HepG2 (cell line): ENCODE data around the gene SLC27A4.

GRCh38 chr9:127969276-127969866 is 11.4 kb downstream of the EEIG1 start:
- RRBS, 2 experiments, result no CpG with 5 or more reads among the region's 6 CpGs
CAGE:
- cytosol, long polyA minus RNA, result no peak
- cytosol, long polyA plus RNA, result no peak
- long polyA plus RNA, result no peak
- nucleus, long polyA minus RNA, result no peak
- nucleus, long polyA plus RNA, result no peak

DNA sequence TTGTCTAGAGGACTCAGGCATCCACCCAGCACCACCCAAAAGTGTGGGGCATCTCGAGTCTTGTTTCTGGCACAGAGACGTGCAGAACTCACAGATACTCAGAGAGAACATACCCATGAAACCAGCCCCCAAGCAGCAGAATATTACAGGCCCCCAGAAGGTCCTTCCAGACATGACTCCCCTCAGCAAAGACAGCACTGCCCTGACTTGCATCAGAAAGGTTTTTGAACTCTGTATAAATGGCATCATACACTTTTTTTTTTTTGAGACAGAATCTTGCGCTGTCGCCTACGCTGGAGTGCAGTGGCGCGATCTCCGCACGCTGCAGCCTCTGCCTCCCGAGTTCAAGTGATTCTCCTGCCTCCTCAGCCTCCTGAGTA is 10.9 kb downstream of the EEIG1 start:
- RRBS, 2 experiments, result no CpG with 5 or more reads among the region's 10 CpGs
CAGE:
- cytosol, long polyA minus RNA, result no peak
- cytosol, long polyA plus RNA, result no peak
- long polyA plus RNA, result no peak
- nucleus, long polyA minus RNA, result no peak
- nucleus, long polyA plus RNA, result no peak

DNA sequence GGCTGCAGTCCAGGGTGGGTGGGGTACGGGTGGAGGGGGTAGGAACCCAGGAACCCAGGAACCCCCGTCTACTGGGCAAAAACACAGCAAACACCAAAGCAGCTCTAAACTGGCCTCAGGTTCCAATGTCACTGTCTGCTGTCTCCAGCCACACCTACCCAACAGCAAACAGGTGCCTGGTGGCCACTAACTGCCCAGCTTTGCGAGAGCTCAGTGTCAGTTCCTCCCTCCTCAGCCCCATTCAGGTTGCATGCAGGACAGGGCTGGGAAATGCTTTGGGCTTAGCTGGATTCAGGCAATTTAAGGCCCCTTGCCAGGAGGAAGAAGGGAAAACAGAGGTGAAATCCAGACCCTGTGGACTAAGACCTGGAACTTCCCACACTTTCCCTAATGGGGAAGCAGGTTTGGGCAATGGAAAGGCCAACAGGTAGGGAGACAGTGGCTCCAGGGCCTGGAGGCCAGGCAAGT is 3.8 kb downstream of the EEIG1 start:
- RRBS, 2 experiments, result no CpG with 5 or more reads among the region's 3 CpGs
CAGE:
- cytosol, long polyA minus RNA, result no peak
- cytosol, long polyA plus RNA, result no peak
- long polyA plus RNA, result no peak
- nucleus, long polyA minus RNA, result no peak
- nucleus, long polyA plus RNA, result no peak

GRCh38 chr9:127977450-127978613 is 3.0 kb downstream of the EEIG1 start:
- RRBS, 2 experiments, result no CpG with 5 or more reads among the region's 16 CpGs
CAGE:
- cytosol, long polyA minus RNA, result no peak
- cytosol, long polyA plus RNA, result no peak
- long polyA plus RNA, result no peak
- nucleus, long polyA minus RNA, result no peak
- nucleus, long polyA plus RNA, result no peak

GRCh38 chr9:127979867-127980897 is 607 bp downstream of the EEIG1 start:
- RRBS, 2 experiments, result 1 to 2% methylated on average over 48 to 51 of the region's 101 CpGs
CAGE:
- cytosol, long polyA minus RNA, result no peak
- cytosol, long polyA plus RNA, result no peak
- long polyA plus RNA, result no peak
- nucleus, long polyA minus RNA, result no peak
- nucleus, long polyA plus RNA, result no peak

DNA sequence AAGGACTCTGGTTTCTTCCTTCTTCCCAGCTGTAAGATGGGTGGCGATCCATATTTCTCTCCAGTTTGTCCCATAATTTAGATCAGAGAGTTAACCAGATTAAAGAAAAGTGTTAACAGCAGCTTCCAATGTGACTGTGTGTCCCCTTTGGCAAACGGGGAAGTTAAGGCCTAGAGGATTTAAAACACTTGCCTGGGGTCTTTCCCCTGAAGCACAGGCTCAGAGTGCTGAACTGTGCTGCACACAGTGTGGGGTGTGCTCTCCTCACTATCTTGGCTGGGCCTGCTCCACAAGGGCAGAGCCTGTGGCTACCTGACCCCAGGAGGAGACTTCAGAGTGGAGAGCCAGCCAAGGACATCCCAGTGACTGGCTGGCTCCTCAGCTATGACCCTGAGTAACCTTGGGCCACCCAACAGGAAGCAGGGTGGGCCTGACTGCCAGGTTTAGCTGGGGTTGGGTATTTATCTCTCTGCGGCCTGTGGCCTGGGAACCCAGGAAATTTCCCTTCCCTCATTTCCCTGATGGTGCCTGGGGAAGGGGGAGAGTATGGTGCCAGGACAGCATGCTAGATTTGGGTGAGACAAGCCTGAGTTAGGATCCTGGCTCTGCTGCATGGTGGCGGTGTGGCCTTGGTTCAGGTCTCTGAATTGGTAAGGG is 2.1 kb upstream of the EEIG1 start:
- RRBS, 2 experiments, result no CpG with 5 or more reads among the region's 4 CpGs
CAGE:
- cytosol, long polyA minus RNA, result no peak
- cytosol, long polyA plus RNA, result no peak
- long polyA plus RNA, result no peak
- nucleus, long polyA minus RNA, result no peak
- nucleus, long polyA plus RNA, result no peak

DNA sequence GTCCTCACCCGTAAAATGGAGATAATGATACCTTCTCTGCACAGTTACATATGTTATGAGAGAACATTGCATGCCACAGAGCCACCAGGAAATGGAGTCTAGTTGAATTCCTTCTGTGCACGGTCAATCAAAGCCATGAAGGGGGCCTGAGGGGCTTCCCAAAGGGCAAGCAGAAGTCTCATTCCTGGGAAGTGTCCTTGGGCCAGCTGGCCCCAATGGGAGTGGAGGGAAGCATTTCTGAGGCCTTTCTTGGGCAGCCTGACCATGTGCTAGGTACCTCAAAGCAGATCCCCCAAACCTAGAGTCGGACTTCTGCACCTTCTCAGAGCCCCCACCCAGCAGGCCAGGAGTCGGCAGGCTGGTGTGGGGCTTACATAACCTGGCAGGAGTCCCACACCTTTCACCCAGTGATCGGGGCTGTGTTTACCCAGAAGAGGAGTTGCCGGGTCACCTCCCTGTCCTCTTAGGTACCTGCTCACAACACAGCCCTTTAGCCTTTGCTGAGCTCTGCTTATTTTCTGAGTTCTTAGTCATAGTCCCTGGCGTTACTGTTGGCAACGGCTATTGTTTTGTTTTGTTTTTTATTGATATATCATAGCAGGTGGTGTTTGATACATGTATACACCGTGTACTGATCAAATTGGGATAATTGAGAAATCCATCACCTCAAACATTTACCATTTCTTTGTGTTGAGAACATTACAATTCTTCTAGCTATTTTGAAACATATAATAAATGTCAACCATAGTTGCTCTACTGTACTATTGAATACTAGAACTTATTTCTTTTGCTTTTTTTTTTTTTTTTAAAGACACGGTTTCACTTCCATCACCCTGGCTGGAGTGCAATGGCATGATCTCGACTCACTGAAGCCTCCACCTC is 10.2 kb upstream of the EEIG1 start:
- RRBS, 2 experiments, result no CpG with 5 or more reads among the region's 11 CpGs
CAGE:
- cytosol, long polyA minus RNA, result no peak
- cytosol, long polyA plus RNA, result no peak
- long polyA plus RNA, result no peak
- nucleus, long polyA minus RNA, result no peak
- nucleus, long polyA plus RNA, result no peak

- RRBS, 2 experiments, result no CpG with 5 or more reads among the region's 4 CpGs
CAGE:
- cytosol, long polyA minus RNA, result no peak
- cytosol, long polyA plus RNA, result no peak
- long polyA plus RNA, result no peak
- nucleus, long polyA minus RNA, result no peak
- nucleus, long polyA plus RNA, result no peak
Observed at GRCh38 chr9:127991649-127992228, 10.9 kb upstream of the EEIG1 start.

GRCh38 chr9:128026667-128027134 is 40.4 kb downstream of the NAIF1 start:
- RRBS, 2 experiments, result no CpG with 5 or more reads among the region's 8 CpGs
CAGE:
- cytosol, long polyA minus RNA, result no peak
- cytosol, long polyA plus RNA, result no peak
- long polyA plus RNA, result no peak
- nucleus, long polyA minus RNA, result no peak
- nucleus, long polyA plus RNA, result no peak

DNA sequence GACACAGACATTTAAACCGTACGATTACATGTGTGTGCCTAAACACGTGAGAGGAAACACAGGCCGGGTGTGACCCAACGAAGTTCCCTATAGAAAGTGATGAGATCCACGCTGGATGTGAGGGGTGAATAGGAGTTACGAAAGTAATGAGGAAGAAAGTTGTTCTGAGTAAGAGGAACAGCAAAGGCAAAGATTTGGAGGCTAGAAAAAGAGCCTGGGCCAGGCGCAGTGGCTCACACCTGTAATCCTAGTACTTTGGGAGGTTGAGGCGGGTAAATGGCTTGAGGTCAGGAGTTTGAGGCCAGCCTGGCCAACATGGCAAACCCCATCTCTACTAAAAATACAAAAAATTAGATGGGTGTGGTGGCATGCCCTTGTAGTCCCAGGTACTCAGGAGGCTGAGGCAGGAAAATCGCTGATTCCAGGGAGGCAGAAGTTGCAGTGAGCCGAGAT is 13.4 kb downstream of the NAIF1 start:
- RRBS, 2 experiments, result no CpG with 5 or more reads among the region's 11 CpGs
CAGE:
- cytosol, long polyA minus RNA, result no peak
- cytosol, long polyA plus RNA, result no peak
- long polyA plus RNA, result no peak
- nucleus, long polyA minus RNA, result no peak
- nucleus, long polyA plus RNA, result no peak

DNA sequence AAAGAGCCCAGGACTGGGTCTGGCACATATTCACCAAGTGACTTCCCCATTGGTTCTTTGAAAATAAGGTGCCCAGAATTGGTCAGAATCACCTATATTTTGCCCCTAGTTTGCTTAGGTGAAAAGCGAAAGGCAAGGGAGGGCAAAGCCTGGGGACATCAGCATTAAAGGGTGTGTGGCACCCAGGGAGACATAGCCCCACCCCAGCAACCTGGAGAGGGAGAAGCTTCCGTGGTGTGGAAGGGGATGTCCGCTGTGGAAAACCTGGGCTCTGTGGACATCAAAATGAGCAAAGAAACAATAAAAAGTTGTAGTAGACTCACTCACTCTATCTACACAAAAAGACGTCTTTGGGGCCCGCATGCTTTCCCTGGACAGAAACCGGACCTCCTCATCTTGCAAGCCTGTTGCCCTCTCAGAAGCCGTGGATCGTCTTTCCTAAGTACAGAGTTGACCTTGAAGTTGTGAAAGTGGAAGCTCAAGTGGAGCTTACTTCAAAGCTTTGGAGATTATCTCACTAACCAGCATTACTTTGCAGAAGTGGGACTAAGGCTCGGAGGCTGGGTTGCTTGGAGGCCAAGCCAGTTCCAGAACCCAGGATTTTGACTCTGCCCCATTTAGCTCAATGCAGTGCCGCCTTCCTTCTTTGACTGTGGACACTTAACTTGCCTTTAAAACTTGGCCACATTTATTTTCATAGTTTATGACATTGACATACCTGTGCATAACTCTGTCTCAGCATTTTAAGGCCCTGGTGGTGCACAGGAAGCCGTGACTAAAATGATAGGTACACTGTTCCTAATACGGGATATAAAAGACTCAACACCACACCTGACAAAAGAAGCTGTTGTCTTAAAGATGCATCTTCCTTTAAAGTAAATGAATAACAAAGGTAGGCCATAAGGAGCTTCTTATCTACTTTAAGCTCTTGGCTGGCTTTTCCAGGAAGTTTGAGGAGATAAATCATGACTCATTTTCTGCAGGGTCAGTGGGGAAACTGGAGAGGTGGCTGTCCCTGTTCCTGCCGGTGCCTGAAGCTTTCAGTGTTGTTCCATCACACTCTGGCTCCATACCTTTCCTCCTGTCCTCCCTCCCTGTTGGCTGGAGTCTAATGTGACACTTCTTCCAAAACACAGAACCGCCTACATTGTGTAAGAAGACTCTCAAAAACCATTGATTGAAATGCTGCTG is 10.6 kb downstream of the SLC25A25 start:
- RRBS, 2 experiments, result no CpG with 5 or more reads among the region's 14 CpGs
CAGE:
- cytosol, long polyA minus RNA, result no peak
- cytosol, long polyA plus RNA, result no peak
- long polyA plus RNA, result no peak
- nucleus, long polyA minus RNA, result no peak
- nucleus, long polyA plus RNA, result no peak

DNA sequence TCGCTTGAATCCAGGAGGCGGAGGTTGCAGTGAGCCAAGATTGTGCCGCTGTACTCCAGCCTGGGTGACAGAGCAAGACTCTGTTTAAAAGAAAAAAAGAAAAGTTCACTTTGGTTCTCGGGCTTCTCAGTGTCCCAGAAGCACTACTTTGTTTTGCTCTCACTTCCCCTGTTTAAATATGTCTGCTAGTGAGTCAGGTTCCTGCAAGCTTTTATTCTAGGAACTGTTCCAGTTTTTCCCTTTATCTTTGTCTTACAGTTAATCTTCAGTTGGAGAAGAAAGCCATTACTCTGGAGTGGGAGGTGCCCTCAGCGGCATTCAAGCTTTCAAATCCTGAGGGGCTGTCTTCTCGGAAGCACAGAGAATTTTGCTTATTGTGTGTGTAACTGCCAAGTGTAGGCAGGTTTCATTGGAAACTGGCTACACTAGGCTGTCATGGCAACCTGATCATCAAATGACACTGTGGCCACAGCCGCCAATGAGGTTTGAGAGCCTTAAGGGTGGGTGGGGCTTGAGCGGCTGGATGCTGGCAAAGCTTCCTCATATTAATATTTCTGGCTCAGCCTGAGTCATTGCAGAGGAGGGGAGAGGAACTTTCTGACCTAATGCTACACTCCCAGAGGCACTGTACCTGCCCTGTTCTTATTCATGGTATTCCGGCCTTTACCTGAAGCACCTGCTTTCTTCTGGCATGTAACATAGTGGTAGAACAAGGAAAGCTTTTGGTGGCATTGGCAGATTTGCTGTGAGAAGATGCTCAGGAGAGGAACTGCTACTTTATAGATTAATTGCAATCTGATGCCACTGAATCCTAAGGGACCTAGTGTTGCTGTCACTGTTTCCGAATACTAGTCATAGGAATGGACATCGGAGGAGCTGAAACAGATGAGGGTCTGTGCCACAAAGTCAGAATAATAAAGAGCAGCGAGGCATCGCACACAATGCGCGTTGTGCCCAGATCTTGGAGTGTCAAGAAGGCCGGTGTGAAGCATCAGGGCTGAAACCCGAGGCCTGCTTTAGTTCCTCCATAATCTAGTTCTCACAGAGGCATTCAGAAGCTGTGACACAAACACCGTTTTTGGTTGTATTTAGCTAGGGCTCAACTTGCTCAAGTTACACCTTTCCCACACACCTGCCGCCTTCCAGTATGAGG is 26.4 kb downstream of the SLC25A25 start:
- RRBS, 2 experiments, result no CpG with 5 or more reads among the region's 19 CpGs
CAGE:
- cytosol, long polyA minus RNA, result no peak
- cytosol, long polyA plus RNA, result no peak
- long polyA plus RNA, result no peak
- nucleus, long polyA minus RNA, result no peak
- nucleus, long polyA plus RNA, result no peak

- RRBS, 2 experiments, result no CpG with 5 or more reads among the region's 4 CpGs
CAGE:
- cytosol, long polyA minus RNA, result no peak
- cytosol, long polyA plus RNA, result no peak
- long polyA plus RNA, result no peak
- nucleus, long polyA minus RNA, result no peak
- nucleus, long polyA plus RNA, result no peak
Observed at GRCh38 chr9:128102534-128102788, 25.1 kb downstream of the PTGES2 start.

- RRBS, 2 experiments, result 2% methylated on average over 12 of the region's 17 CpGs
CAGE:
- cytosol, long polyA minus RNA, result no peak
- cytosol, long polyA plus RNA, result no peak
- long polyA plus RNA, result no peak
- nucleus, long polyA minus RNA, result no peak
- nucleus, long polyA plus RNA, result no peak
Observed at GRCh38 chr9:128160492-128160753, 358 bp downstream of the BBLN start.

GRCh38 chr9:128169791-128170566 is 9.9 kb downstream of the BBLN start:
- RRBS, 2 experiments, result no CpG with 5 or more reads among the region's 11 CpGs
CAGE:
- cytosol, long polyA minus RNA, result no peak
- cytosol, long polyA plus RNA, result no peak
- long polyA plus RNA, result no peak
- nucleus, long polyA minus RNA, result no peak
- nucleus, long polyA plus RNA, result no peak

DNA sequence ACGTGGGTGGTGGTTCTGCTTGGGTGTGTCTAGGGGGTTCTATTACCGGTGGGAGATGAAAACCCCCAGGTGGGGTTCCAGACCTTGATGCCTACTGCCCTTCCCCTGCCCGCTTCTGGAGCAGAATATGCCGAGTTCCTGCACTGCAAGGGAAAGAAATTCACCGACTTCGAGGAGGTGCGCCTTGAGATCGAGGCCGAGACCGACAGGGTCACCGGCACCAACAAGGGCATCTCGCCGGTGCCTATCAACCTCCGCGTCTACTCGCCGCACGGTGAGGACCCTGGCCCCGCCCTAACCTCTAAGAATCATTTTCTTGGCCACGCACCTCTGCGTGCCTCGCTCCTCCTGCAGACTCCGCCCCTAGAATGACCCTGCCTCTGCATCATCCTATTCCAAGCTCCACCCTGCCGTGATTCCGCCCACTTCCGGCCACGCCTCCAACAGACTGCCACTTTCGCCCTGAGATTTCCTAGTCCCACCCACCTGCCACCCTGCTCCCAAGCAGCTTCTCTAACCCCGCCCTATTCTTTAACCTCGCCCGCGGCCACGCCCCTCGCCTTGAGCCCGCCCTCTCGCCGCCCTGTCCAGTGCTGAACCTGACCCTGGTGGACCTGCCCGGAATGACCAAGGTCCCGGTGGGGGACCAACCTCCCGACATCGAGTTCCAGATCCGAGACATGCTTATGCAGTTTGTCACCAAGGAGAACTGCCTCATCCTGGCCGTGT is 15.4 kb downstream of the DNM1 start:
- RRBS, 2 experiments, result no CpG with 5 or more reads among the region's 43 CpGs
CAGE:
- cytosol, long polyA minus RNA, result no peak
- cytosol, long polyA plus RNA, result no peak
- long polyA plus RNA, result no peak
- nucleus, long polyA minus RNA, result no peak
- nucleus, long polyA plus RNA, result no peak

DNA sequence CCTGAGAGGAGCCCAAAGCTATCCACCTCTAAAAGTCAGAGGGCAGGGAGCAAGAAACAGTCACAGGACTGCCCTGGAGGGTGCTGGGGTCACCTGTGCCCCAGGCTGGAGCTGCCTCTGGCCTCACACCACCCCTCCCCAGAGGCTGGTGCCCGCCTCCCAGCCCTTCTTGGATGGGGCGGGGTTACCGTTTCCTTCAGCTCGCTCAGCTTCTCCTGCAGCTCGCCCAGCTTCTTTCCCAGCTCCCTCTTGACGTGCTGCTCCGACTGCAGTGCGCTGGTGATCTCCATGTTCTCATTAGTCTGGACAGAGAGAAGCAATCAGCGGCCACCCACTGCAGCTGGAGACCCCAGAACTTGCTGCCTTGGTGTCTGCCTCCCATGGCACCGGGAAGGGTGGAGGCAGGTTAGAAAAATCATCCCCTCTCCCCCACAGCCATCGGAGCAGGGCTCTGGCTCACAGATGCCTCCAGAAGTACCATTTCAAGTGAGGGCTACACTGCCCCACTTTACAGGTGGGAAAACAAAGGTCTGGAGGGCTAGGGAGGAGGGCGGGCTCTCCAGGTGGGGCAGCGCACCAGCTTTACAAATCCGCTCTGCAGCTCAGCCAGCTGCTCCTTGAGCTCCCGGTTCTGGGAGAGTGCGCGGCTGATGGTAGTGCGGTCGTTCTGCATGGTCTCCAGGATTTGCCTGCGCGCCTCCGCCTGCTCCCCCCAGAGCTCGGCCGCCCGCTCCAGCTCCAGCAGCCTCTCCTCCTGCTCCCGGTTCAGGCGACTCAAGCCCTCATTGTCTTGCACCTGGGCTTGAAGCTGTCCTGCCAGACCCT is 15.7 kb downstream of the GOLGA2 start:
- RRBS, 2 experiments, result no CpG with 5 or more reads among the region's 27 CpGs
CAGE:
- cytosol, long polyA minus RNA, result no peak
- cytosol, long polyA plus RNA, result no peak
- long polyA plus RNA, result no peak
- nucleus, long polyA minus RNA, result no peak
- nucleus, long polyA plus RNA, result no peak

DNA sequence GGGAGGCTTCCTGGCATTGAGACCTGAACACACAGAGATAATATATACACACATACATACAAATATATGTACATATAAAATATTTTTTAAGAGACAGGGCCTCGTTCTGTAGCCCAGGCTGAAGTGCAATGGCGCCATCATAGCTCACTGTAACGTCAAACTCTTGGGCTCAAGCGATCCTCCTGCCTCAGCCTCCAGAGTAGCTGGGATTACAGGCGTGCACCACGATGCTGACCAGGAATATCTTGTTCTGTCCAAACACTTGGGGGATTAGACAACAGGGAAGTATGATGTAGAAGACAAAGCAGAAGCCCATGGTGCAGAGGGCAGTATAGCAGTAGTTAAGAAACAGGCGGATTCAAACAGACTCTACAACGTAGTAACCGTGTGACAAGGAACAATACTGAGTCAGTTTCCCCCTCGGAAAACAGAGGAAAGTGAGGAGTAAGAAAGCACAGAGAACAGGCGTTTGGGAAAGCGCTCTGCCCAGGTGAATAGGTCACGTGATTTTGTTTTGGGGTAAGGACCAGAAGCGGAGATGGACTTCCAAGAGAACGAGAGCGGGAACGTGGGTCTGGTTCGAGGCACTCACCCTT is 441 bp downstream of the TRUB2 start:
- RRBS, 2 experiments, result no CpG with 5 or more reads among the region's 18 CpGs
CAGE:
- cytosol, long polyA minus RNA, result no peak
- cytosol, long polyA plus RNA, result no peak
- long polyA plus RNA, result no peak
- nucleus, long polyA minus RNA, result no peak
- nucleus, long polyA plus RNA, result no peak

GRCh38 chr9:128339765-128341044 is at the start of gene SLC27A4:
TSS of gene SLC27A4 (plus strand) at chr9:128340527.
- RRBS, 2 experiments, result under 1 to 2% methylated on average over 26 to 35 of the region's 115 CpGs
CAGE:
- cytosol, long polyA minus RNA, result start-site peak on the plus strand at chr9:128340695-128340721, 44 reads
- cytosol, long polyA plus RNA, result start-site peak on the plus strand at chr9:128340477-128340563, 49 and 50 reads in 2 replicates
- long polyA plus RNA, result no peak
- nucleus, long polyA minus RNA, result no peak
- nucleus, long polyA plus RNA, result start-site peak on the plus strand at chr9:128340498-128340758, 53 and 17 reads in 2 replicates

DNA sequence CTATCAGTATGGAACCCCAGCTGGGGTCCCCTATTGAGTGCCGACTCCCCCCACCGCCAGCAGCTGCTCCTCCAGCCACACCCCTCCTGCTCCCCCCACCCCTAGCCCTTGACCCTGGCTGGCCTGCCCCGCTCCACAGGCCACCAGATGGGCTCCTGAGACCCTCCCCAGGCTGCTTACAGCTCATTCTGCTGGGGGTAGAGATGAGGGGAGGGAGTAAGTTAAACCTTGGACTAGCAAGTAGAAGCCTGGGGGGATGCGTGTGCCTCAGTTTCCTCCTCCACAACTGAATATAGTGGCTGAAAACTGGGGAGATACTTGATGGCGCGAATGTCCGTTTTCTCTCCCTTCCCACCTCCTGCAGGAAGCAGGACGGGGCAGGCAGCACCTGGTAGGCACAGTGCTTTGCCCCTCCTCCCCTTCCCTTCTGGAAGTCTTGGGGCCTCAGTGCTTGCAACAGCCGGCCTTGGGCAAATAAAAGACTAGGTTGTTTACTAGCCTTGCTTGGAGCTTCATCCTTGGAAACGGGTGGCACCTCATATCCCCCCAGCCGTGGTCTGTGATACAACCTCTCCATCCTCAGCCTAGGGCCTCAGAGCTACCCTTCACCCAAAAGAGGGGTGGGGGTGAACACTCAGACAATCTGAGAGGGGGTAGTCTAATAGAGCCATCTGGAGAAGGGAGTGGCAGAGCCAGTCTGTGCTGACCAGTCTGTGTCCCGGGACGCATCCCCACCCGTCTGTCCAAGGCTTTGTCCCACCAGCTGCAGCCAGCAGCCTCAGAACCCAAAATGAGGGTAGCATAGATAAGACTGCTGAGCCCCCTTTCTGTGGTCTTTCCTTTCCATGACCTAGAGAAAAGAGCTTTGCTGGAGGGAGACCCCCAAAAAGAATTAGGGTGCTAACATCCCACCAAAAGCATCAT is 19.3 kb downstream of the URM1 start:
- RRBS, 2 experiments, result no CpG with 5 or more reads among the region's 14 CpGs
CAGE:
- cytosol, long polyA minus RNA, result no peak
- cytosol, long polyA plus RNA, result no peak
- long polyA plus RNA, result no peak
- nucleus, long polyA minus RNA, result no peak
- nucleus, long polyA plus RNA, result no peak